ENCODE measurements around a stretch of chr3.

- PRO-cap, 3 experiments, result no peak in any of the 3 experiments
- RAMPAGE, long total RNA, result no peak
Measured at GRCh38 chr3:121675984-121676329, 15.3 kb upstream of the HCLS1 start.

DNA sequence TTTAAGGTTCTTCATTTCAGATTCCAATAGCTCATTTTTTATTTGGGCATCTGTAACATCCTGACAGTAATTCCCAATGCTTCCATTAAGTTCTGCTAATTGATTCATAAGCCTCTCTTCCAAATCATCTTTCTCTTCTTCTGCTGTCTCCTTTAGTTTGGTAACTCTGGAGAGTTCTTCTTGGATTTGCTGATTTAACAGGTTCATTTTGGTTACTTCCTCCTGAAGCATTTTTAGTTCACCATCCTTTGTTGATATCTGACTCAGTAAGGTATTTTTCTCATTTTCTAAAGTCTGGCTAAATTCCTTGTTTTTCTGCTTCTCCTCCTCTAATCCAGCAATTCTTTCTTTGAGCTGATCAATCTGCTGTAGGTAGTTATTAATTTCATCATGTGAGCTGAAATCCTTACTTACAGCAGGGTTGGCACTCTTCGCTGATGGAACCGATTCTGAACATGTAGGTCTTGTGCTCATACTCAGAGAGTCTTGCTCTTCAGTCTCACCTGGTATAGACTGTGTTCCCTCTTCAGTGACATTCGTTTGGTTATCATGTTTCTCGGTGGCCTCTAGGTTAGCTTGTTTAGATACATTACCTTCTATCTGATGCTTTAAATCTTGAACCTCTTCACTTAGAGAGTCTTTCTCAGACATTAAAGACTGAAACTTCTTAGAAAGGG, 34.1 kb upstream of the HCLS1 start:
- PRO-cap, 3 experiments, result no peak in any of the 3 experiments
- RAMPAGE, long total RNA, result no peak

GRCh38 chr3:121793213-121793657, 41.6 kb downstream of the IQCB1 start:
- PRO-cap, 3 experiments, result no peak in any of the 3 experiments
- RAMPAGE, long total RNA, result no peak

- PRO-cap, 3 experiments, result no peak in any of the 3 experiments
- RAMPAGE, long total RNA, result no peak
Measured at GRCh38 chr3:122004946-122005388, 17.1 kb downstream of the ILDR1 start.

DNA sequence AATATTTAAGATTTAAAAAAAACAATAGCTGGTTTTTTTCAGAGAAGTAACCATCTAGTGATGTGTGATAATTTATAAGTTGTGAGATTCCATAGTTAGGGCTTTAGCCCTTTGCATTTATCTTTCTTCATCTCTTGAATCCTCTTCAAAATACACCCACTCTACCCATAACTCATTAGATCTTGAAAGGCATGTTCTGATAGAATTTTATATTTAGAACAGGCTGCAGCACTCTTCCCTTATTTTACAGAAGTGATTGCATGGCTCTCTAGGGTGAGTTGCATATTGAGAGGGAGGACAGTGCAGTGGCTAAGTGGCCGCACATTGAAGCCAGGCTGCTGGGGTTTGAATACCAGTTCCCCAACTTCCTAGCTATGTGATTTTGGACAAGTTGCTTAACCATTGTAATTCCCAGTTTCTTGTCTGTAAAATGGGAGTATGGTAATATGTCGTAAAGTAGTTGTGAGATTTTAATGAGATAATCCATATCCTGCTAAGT, 2.5 kb downstream of the CD86 start:
- PRO-cap, 3 experiments, result no peak in any of the 3 experiments
- RAMPAGE, long total RNA, result no peak

GRCh38 chr3:122502067-122502820, 12.5 kb downstream of the KPNA1 start:
- PRO-cap, 3 experiments, result no peak in any of the 3 experiments
- RAMPAGE, long total RNA, result no peak

DNA sequence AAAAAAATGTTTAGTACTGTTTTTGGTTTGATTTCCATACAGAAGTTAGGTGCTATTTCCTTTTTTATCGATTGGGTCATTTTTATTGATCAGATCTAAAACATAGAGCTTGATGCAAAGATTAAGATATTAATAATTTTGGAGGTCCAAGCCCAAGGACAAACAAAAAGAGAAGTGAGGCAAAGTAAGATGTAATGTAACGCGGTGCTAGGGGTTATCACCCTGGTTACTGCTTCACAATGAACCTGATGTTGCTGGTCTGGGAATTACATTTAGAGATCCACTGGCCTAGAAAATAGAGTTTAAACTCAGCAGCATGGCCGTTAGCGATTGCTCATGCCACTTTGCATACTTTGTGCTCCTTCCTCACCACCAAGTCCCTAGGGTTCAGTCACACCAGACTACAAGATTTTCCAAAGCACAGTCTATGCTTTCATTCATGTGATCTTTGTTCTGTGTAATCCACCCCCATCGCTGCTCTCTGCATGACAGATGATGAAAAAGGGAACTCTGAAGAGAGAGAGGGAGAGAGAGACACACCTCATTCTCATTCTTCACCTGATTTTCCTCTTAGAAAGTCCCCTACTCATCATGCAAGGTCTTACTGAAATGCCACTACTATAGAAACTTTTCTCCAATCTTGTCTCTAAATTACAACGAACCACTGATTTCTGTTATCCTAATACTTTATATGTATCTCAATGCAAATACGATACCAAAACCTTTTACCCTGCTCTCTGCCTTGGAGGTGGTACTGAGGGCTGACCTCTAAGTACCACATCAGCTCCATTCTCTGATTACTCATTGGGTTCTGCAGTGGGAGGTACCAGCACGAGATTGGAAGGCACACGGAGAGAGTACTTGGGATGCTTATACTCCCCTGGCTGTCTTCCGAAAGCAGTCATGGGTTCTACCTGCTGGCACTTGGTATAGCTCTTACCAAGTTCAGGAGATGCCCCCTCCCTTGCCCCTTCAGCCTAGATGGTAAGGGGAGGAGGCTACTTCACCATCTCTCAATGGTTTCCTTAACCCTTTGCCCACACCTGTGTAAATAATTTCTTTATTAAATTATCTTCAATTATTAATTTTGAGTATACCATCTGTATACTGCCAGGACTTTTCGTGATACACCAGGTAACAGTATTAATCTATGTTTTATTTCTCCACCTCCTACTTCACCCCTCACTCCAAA, 1.1 kb upstream of the PARP15 start:
- PRO-cap, 3 experiments, result no peak in any of the 3 experiments
- RAMPAGE, long total RNA, result no peak

DNA sequence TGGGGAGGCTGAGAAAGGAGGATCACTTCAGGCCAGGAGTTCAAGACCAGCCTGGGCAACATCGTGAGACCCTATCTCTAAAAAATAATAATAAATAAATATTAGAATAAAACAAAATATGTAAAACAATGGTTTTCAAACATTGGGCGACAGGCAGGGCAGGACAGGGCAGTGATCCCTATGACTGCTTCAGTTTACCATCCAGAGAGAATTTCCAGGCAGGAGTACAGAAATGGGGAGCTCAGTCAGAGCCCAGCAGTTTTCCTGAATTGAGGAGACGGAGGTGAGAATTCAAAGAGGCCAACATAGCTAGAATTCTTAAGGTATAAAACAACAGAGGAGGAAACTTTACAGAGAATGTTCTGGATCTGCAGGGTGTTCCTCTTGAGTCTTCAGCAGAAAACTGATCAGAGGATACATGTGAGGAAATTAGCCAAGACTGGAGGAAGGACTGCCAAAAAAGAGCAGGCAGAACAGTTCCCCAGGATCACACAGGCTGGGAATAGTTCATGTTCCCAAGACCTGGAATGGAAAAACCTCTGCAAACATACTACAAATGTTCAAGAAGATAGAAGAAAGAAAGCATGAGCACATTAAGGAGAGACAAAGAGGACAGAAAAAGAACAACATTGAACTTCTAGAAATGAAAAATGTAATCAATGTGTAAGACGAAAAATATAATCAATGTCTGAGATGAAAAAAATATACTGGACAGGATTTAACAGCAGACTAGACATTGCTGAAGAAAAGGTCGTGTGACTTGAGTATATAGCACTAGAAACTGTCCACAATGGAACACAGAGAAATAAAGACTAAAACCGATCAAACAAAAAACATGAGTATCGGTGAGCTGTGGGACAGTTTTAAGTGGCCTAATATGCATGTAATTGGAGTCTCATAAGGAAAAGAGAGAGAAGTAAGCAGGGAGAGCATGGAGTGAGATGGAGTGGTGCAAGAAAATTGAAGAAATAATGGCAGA, 7.5 kb downstream of the SLC49A4 start:
- PRO-cap, 3 experiments, result no peak in any of the 3 experiments
- RAMPAGE, long total RNA, result no peak

DNA sequence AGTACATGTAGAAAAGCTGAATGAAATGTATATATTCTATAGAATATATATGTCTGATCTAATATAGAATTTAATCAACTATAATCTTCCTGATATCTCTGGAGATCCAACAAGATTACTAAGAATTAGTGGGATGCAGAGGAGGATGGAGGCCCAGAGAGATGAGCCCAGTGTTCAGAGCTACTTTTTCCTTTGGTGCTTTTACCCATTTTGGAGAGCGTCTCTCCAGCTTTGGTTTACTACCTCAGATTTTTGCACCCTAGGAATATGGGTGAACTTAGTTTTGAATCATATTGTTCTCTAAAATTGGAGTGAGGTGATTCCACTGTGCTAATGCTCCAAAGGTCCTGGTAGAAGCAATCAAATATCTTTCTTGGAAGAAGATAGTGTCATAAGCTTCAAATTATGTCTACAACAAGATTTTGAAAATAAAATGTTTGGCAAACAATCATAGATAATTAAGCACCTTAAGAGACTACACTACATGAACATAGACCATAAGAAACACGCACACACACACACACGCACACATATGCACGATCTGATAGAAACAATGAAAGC, 34.6 kb downstream of the SEC22A start:
- PRO-cap, 3 experiments, result no peak in any of the 3 experiments
- RAMPAGE, long total RNA, result no peak

- PRO-cap, 3 experiments, result no peak in any of the 3 experiments
- RAMPAGE, long total RNA, result no peak
Measured at GRCh38 chr3:123384743-123385463, 64.0 kb downstream of the ADCY5 start.

- PRO-cap, 3 experiments, result no peak in any of the 3 experiments
- RAMPAGE, long total RNA, result no peak
Measured at GRCh38 chr3:123657374-123657968, 72.6 kb upstream of the HACD2 start.

- PRO-cap, 3 experiments, result no peak in any of the 3 experiments
- RAMPAGE, long total RNA, result no peak
Measured at GRCh38 chr3:123659616-123660159, 74.8 kb upstream of the HACD2 start.

- PRO-cap, 3 experiments, result no peak in any of the 3 experiments
- RAMPAGE, long total RNA, result no peak
Measured at GRCh38 chr3:123660174-123660552, 75.3 kb upstream of the HACD2 start.

GRCh38 chr3:123674090-123674529, 89.3 kb upstream of the HACD2 start:
- PRO-cap, 3 experiments, result no peak in any of the 3 experiments
- RAMPAGE, long total RNA, result no peak

DNA sequence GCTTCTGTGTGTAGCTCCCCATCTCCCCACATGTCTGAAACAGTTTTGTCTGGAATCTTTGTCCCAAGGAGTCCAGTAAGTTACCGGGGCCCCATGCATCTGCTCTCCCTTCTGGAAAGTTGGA, 1.4 kb downstream of the KALRN start:
- PRO-cap, 3 experiments, result no peak in any of the 3 experiments
- RAMPAGE, long total RNA, result no peak

DNA sequence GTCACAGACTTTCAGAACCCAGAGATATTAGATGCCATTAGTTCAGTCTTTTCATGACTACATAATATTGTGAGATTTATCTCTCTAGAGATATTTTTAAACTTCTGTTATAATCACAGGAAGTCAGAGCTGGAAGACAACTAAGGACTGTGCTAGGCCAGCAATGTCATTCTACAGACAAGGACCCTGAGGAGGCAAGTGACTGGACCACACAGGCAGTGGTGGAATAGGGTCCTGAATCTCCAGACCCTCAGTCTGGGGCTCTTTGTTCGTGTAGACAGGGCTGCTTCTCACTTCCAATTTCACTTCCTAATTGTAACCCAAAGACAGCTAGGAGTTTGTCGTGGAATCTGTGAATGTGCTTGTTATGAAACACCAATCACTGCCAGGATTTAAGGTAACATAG, 123.9 kb downstream of the KALRN start:
- PRO-cap, 3 experiments, result no peak in any of the 3 experiments
- RAMPAGE, long total RNA, result no peak

DNA sequence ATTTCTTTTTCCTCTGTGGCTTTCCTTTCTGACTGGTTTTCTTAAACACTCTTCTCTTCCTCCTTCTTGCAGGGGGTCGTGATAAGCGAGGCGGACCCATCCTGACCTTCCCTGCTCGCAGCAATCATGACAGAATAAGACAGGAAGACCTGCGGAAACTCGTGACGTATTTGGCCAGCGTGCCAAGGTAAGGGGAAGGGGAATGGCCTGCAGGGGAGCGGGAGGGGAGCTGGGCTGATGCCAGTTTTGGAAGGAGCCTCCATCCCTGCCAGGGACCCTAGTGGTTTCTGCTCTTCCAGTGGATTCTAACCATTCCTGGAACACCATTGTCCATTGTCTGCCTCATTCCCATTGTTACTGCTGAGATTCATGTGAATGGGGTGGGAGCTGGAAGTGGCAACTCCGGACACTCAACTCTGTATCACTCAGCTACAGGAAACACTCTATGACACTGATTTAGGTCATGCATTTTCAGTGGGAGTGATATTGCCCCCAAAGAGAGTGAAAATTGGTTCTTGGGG, 201.6 kb downstream of the KALRN start:
- PRO-cap, 3 experiments, result no peak in any of the 3 experiments
- RAMPAGE, long total RNA, result no peak

- PRO-cap, 3 experiments, result no peak in any of the 3 experiments
- RAMPAGE, long total RNA, result no peak
Measured at GRCh38 chr3:124249756-124250282, 216.7 kb downstream of the KALRN start.

DNA sequence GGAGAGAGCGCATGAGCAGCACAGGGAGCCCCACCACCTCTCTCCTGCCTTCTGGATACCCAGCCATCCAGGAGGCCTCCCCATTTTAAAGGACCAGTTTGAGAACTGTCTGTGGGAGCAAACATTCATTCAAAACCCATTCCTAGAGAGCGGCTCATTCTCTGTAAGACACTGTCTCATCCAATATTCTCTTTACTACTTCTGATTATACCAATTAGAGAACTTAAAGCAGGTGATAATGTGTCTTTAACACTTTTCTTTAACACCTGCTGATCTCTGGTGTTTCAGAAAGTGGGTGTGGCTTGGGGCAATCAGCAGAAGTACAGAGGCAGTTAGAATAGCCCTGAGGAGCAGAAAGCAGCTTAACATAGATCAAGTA, 219.6 kb downstream of the KALRN start:
- PRO-cap, 3 experiments, result no peak in any of the 3 experiments
- RAMPAGE, long total RNA, result no peak

GRCh38 chr3:124597860-124598299, 132.4 kb upstream of the UMPS start:
- PRO-cap, 3 experiments, result no peak in any of the 3 experiments
- RAMPAGE, long total RNA, result no peak

Data from cerebellum (tissue), 5 donors.